SEM (cell line): ENCODE results near the genes RBFA and ADNP2.

GRCh38 chr18:78495862-78496242, 483.8 kb upstream of the SALL3 start:
- PRO-cap: no peak

GRCh38 chr18:78510236-78510733, 469.3 kb upstream of the SALL3 start:
- PRO-cap: no peak

- PRO-cap: no peak
These were observed 1.2 kb downstream of the SALL3 start for GRCh38 chr18:78980431-78981595.

DNA sequence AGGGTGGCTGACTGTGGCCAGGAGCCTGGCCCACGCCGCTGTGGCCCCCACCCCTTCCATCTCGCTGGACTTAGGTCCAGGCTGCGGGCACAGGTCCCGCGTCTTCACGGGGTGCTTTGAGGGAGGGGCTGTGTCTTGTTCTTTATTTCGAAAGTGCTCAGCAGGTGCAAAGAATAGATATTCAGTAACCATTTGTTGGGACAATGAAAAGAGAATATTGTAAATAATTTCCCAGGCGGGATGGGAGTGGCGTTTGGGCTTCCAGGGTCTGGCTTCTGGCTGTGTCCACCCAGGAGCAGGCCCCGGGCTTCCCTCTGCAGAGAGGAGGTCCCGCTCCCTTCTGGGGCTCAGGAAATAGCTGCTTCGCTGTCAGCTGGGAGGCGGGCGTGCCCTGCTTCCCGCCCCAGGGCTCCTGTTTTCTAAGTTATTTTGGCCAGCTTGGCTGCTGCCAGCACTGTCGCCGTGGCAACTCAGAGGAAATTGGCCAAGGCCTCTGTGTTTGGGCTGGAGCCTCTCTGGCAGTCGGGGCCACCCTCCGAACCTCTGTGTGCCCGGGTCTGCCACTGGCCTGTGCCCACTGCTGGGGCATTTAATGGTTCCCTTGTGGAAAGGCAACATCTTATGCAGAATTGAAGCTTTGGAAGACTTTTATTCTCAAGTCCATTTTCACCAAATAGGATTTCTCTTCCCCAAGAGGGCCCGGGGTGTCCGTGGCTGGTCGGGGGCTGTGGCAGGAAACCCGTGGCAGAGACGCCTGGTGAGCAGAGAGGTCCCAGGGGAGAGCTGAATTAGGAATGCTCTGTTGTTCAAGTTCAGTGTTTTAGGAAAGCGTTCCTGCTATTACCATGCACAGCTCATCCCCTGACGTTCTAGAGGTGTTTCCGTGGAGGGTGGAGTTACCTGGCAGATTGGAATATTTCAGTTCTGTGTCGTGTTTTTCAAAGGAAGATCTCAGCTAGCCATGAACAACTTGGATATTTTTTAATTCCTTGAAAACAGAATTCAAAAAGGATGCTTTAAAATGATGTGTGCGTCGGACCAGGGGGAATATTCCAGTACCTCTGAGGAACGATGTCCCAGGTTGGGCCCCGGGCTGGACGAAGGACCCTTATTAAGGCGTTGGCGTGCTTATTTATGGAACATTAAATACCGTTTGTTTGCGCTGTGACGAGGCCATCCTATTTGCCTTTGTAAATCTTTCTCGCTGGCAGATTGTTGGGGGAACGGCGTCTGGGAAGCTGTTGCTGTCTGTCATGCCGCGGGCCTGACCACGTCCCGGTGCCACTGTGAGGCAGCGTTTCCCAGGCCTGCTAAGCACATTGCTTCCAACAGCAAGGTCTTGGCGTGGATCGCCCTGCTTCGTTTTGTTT, 7.9 kb downstream of the NFATC1 start:
- PRO-cap: no peak

- PRO-cap: no peak
These were observed 62.7 kb downstream of the NFATC1 start for GRCh38 chr18:79458312-79458942.

- PRO-cap: no peak
These were observed 91.9 kb downstream of the NFATC1 start for GRCh38 chr18:79487651-79487921.

DNA sequence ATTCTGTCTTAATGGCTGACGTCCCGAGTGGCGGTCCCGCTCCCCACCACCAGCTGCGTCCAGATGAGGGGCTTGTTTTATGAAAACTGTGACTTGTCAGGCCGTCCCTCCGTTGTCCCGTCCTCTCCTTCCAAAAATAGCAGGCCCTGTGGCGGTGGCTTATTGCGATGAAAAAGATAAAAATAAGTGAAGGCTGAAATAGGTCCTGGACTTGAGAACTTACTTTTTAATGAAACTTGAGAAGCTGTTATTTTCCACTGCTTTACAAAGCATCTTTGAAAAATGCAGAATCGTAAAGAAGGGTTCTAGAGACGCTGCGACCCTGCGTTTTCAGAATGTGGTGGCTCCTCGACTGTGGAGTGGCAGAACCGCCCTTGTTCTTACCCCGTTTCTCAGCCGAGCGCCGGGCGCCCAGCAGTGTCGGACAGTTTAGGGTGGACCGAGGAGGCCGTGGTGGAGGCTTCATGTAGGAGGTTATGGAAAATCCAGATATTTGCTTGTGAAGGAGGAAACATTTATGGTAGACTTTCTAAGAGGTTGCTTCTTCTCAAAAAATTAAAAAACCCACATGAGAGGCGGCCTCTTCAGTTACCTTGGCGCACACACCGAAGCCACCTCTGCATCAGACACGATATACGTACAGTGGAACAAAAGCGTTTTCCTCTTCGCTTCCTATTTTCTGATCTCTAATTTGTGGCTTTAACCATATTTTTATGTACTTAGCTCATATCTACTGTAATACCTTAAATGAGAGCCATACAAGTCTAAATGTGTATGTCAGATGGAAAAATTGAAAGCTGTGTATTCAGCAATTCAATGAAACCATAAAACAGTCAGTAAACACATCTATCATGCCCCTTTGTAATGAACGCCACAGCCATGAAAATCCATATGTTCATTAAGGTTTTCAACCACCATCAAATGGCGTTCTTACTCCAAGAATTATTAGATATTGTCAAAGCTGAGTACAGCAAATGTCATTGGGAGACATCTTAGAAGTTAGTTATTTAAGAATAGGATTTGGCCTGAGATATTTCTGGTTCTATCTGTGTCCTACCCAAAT, 120.7 kb downstream of the NFATC1 start:
- PRO-cap: no peak

DNA sequence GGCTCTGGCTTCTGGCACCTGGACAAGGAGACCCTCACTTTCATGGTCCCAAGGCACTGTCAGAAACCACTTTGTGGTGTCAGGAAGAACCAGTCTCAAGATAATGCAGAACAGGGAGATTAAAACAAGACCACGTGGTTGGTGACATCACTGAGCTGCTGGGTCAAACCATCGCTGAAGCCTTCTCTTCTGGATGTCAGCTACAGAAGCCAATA, 55.1 kb upstream of the CTDP1 start:
- PRO-cap: no peak

- PRO-cap: no peak
These were observed 34.2 kb downstream of the SLC66A2 start for GRCh38 chr18:79917217-79917738.

- PRO-cap: no peak
These were observed 5.8 kb downstream of the SLC66A2 start for GRCh38 chr18:79945586-79946076.

DNA sequence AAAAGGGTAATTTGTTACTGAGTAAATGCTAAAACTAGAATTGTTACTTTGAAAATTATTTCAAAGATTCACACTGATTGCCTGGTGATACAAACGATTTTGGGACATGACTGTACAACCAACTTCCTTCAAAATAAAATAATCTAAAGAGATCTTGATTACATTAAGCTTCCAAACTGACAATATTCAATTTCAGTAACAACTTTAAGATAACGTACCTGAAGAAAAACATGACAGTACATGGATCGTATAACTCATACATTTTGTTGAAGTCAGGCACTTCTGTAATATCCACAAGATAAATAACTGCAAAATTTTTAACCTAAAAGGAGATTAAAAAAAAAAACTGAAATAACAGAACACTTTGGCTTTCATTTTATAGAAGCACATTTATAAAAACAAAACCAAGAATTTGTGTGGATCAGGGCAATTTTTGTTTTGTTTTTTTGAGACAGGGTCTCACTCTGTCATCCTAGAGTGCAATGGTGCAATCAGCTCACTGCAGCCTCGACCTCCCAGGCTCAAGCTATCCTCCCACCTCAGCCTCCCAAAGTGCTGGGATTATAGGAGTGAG, 10.9 kb downstream of the TXNL4A start:
- PRO-cap: no peak

DNA sequence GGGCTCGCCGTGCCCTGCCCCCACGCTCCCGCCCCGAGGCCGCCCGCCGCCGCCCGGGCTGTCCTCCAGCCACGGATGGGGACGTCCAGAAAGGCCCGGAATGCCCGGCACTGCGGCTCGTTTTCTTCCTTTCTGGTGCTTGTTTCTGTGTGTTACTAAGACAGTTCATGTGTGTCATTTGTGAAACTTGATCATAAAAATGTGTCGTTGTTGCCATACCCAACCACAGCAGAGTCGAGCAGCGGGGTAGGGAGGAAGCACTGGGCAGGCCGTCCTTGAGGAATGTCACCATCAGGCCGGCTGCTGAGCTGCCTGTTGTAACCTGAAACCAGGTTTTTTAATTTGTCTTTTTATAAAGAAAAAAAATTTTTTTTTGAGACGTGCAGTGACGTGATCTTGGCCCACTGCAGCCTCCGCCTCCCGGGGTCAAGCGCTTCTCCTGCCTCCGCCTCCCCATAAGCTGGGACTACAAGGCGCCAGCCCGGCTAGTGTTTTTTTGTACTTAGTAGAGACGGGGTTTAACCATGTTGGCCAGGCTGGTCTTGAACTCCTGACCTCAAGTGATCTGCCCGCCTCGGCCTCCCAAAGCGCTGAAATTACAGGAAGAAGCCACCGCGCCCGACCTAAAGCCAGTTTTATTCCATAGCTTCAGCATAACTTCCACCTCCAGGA, 559 bp upstream of the TXNL4A start:
- PRO-cap: bidirectional peak, plus-strand start at position 226 of the sequence, minus-strand start at position 157 of the sequence

GRCh38 chr18:80034324-80034898, at the start of gene RBFA:
RBFA (plus strand) TSS chr18:80034434.
- PRO-cap: bidirectional peak, plus-strand start at chr18:80034434, minus-strand start at chr18:80034174; bidirectional peak, plus-strand start at chr18:80034764, minus-strand start at chr18:80034625

- PRO-cap: unidirectional peak, plus-strand start at chr18:80109031; bidirectional peak, plus-strand start at chr18:80109281, minus-strand start at chr18:80109202
These were observed at the start of gene ADNP2 for GRCh38 chr18:80108958-80109536. ADNP2 (plus strand) TSS chr18:80109262.